Right atrium auricular region (tissue), 2 donors: ENCODE measurements around a stretch of chr22.

GRCh38 chr22:19579770-19580480 lies 55.7 kb upstream of the CLDN5 start:
- PRO-cap, result unidirectional peak, minus-strand start at chr22:19579998; unidirectional peak, minus-strand start at chr22:19580041
- RAMPAGE, long total RNA, 2 experiments, result no peak in any of the 2 experiments

GRCh38 chr22:19599725-19600222 lies 75.6 kb upstream of the CLDN5 start:
- PRO-cap, result no peak
- RAMPAGE, long total RNA, 2 experiments, result no peak in any of the 2 experiments

- PRO-cap, result no peak
- RAMPAGE, long total RNA, 2 experiments, result no peak in any of the 2 experiments
Observed at GRCh38 chr22:19641243-19641965, 72.9 kb upstream of the SEPTIN5 start.

- PRO-cap, result no peak
- RAMPAGE, long total RNA, 2 experiments, result no peak in any of the 2 experiments
Observed at GRCh38 chr22:19722165-19722574, 1.2 kb upstream of the GP1BB start.

DNA sequence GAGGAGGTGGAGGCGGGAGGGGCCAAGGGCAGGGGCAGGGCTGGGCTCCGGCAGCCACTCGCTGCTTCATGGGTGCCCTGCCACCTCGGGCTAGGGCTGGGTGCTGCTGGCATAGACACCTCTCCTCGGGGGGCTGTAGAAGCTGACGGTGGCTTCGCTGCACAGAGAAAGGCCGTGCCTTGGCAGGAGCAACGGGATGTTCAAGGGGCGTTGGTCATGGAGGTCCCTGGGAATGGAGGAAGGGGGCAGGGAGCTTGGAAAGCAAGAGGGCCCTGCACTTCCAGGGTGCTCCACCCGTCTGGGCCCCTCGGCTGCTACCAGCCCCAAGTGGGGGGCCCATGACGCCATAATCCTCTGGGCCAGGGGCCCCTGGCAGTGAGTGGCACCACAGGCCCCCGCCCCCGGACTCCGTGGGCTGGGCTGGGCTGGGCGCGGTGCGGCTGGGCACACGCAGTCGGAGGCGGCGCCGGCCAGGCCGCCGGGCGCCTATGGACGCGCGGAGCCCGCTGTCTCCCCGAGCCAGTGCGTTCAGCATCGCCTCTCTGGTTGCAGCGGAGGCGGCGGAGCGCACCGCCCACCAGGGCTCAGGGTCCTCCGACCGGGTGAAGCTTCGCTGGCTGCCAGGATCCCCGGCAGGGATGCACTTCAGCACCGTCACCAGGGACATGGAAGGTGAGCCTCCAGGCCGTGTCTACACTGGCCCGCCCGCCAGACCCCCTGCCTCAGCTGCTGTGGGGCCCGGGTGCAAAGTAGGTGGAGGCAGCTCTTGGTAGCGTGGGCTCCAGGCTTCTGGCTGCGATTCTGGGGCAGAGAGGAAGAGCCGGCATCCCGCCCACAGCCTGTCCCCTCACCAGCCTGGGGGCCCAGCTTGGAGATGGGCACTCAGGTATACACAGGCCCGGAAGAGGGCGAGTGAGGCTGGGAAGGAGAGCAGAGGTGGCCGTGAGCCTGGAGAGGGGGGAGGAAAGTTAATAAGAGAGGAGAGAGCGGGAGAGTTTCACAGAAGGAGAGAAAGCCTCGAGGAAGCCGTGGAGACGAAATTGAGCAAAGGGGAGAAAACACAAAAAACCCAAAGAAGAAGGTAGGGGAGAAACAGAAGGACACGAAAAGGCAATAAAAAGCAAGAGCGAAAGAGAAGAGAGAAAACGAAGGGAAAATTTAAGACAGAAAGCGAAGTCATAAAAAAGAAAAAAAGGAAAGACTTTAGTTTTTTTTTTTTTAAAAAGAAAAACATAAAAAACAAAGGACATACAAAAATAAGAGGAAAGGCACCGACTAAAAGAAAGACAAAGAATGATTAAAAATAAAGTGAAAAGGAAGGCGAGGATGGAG lies 1.1 kb upstream of the TBX1 start:
- PRO-cap, result no peak
- RAMPAGE, long total RNA, 2 experiments, result no peak in any of the 2 experiments

DNA sequence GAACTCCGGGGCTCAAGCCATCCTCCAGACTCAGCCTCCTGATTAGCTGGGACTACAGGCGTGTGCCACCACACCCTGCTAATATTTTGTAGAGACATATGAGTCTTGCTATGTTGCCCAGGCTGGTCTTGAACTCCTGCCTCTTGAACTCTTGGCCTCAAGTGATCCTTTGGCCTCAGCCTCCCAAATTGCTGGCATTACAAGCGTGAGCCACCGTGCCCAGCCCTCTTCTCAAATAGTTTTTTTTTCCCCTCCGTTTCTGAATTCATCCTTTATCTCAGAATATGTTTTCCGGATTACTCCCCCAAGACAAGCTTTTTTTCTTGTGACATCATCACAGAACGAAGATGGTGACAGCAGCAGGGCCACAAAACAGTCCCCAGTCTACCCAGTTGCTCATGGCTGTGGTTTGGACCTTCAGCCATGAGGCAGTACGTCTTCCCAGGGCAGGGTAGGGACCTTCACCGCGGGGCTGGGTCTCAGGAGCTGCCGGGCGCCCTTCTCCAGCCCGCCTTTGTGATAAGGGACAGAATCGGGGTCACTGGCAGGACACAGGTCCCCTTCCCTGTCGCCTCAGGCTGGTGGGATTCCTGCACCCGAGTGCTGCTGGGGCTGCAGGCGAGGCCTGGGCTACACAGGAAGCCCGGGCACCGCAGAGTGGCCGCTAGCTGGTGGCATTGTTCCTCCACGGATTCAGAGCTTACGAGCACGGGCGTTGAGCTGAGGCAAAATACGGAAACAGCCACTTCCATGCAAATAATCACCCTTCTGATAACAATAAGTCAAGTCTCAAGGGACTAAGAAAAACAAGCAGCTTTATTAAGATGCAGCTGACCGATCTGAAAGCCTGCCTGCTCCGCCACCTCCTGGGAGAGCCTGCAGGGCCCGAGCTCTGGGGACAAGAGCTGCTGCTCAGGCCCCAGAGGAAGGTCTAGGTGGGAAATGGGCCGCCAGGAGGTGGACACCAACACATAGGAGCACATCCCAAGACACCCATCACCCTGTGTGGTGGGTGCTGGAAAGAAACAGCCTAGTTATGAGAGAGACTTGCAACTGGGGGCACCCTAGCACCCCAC lies 12.2 kb downstream of the TBX1 start:
- PRO-cap, result no peak
- RAMPAGE, long total RNA, 2 experiments, result no peak in any of the 2 experiments

- PRO-cap, result no peak
- RAMPAGE, long total RNA, 2 experiments, result no peak in any of the 2 experiments
Observed at GRCh38 chr22:19780305-19780711, 19.7 kb downstream of the TBX1 start.

GRCh38 chr22:19855722-19856468 lies 1.2 kb upstream of the GNB1L start:
- PRO-cap, result bidirectional peak, plus-strand start at chr22:19855947, minus-strand start at chr22:19855832
- RAMPAGE, long total RNA, 2 experiments, result no peak in any of the 2 experiments

- PRO-cap, result no peak
- RAMPAGE, long total RNA, 2 experiments, result no peak in any of the 2 experiments
Observed at GRCh38 chr22:19937250-19938038, 4.1 kb upstream of the COMT start.

DNA sequence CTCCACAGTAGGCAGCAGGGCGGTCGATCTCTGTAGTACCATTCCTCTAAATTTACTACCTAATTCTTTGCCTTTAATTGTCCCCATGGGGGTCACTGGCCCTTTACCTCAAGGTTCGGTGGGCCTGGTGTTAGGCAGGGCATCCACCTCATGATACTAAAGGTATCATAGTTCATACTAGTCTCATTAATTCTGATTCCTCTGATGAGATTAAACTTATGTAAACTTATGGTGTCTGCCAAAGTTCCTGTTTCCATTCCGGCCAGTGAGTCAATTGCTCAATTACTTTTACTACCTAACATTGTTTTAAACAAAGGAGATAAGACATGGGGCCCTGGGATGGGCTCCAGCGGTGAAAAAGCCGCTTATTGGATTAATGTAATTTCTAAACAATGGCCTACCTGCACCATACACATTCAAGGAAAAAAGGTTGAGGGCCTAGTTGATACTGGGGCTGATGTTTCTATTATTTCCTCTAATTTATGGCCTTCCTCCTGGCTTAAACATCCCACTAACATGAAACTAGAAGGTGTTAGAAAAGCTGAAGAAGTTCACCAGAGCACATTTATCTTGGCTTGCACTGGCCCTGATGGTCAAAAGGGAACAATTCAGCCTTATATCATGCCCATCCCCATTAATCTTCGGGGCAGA lies 3.4 kb upstream of the COMT start:
- PRO-cap, result no peak
- RAMPAGE, long total RNA, 2 experiments, result no peak in any of the 2 experiments

DNA sequence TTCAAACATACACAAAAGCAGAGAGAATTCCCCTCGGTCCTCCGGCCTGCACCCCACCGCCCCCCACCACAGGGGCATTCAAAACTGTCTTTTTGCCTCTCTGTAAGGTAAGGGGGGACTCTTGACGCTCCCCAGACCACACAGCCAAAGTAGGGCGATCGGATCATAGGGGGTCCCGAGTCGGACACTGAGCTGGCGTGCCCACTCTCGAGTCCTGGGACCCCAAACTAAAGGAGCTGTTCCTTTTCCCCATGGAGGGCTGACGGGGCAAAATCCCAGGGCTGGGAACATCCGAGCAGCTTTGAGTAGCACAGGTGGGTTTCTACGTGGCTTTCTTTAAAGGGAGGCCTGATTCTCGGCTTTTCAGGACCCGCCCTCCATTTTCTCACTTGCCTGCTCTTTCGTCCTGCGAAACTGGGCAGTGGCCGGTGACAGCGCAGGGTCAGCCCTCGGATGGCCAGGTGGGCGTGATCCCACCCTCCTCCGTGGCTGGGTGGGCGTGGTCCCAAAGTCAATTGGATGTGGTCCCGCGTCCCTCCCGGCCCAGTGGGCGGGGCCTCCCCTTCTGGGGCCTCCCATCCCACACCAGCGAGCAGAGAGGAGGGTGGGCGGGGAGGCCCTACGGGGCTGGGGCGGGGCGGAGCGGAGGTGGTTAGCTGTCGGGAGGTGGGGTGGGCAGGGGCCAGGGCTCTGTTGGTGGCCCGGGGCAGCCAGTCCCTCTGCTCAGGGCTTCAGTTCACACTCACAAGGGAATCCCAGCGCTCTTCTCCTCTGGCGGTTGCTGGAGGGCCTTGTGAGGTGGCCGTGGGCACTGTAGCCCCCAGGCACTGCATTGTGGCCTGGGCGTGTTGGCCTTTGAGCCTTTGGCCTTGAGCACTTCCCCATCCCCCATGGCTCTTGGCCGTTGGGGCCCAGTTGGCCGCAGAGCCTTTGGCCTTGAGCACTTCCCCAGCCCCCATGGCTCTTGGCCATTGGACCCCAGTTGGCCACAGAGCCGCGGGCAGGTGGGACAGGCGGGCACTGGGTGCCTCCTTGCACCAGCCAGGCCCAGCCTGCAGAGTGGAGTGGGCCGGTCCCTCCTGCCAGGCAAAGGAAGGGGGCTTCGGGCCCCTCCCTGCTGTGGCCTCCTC lies 17.7 kb upstream of the TXNRD2 start:
- PRO-cap, result unidirectional peak, minus-strand start at position 416 of the sequence
- RAMPAGE, long total RNA, 2 experiments, result no peak in any of the 2 experiments

GRCh38 chr22:19960655-19961987 lies 19.5 kb upstream of the TXNRD2 start:
- PRO-cap, result no peak
- RAMPAGE, long total RNA, 2 experiments, result no peak in any of the 2 experiments

DNA sequence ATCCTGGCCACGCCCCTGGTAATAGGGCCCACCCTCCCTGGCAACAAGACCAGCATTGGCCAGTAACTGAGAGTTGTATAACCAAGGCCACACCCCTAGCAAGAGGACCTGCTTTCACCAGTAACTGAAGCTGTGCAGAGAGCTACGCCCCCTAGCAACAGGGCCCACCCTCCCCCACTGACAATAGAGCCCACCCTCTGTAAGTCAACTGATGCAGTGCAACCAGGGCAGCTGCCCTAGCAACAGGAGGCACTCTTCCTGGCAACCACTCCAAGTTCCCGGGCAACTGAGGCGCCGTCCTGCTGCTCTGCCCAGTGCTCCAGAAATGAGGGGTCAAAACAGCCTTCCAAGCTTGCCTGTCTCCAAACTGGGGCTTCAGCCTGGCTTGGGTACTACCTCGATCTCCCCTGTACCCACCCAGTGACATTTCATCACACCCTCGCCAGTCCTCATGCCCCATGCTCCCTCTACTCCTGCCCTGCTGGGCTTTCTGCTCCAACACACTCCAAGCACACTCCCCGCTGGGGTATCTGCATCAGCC lies 33.0 kb upstream of the TXNRD2 start:
- PRO-cap, result no peak
- RAMPAGE, long total RNA, 2 experiments, result no peak in any of the 2 experiments

DNA sequence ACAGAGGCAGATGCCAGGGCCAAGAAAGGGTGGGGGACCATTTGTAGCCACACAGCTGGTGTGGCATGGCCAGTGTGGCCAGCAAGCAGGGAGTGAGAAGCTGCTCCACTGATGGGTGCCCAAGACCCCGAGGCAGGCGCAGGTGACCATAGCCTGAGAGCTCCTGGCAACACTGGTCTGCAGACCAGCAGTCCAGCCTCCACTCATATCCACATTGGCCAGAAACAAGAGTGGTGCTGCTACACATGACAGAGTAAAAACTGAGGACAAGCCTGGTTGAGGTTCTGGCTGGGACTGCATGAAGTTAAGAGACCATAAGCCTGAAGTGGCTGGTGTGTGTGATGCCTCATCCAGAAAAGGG lies 25.4 kb downstream of the ARVCF start:
- PRO-cap, result no peak
- RAMPAGE, long total RNA, 2 experiments, result no peak in any of the 2 experiments

DNA sequence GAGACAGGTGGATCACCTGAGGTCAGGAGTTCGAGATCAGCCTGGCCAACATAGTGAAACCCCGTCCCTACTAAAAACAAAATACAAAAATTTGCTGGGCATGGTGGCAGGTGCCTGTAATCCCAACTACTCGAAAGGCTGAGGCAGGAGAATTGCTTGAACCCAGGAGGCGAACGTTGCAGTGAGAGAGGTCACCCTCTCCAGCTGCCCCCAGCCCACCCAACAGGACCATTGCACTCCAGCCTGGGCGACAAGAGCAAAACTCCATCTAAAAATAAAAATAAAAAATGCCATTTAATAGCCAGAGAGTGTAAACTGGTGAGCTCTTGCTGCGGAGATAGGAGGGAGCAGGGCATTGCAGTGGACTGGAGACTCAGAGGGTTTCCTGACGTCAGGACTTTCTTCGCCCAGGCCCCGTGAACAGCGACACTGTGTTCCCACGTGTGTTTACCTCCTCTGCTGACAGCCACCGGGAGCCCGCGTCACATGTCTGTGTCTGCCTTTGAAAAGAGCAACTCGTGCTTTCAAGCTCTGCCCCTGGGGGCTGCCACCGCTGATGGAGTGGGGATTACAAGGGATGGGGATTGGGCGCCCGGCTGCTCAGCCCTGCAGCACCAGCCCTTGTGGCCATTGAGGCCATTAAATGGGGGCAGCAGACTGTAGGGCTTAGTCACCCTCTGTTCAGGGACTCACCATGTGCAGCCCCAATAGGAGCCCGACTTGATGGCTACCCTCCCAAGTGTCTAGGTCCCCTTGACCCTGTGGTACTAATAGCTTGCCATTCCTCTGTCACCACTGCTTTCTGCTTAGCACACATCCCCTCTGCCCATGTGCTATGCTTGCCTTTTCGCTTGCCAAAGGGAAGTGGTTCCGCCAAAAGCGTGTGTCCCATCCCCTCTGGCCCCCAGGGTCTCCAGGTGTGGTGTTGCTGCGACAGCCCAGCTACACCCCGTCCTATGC lies 3.3 kb downstream of the TANGO2 start:
- PRO-cap, result bidirectional peak, plus-strand start at position 485 of the sequence, minus-strand start at position 367 of the sequence
- RAMPAGE, long total RNA, 2 experiments, result no peak in any of the 2 experiments

- PRO-cap, result no peak
- RAMPAGE, long total RNA, 2 experiments, result no peak in any of the 2 experiments
Observed at GRCh38 chr22:20062909-20063378, 17.1 kb upstream of the DGCR8 start.

GRCh38 chr22:20080913-20081981 lies 1.2 kb downstream of the DGCR8 start:
- PRO-cap, result no peak
- RAMPAGE, long total RNA, 2 experiments, result no peak in any of the 2 experiments

DNA sequence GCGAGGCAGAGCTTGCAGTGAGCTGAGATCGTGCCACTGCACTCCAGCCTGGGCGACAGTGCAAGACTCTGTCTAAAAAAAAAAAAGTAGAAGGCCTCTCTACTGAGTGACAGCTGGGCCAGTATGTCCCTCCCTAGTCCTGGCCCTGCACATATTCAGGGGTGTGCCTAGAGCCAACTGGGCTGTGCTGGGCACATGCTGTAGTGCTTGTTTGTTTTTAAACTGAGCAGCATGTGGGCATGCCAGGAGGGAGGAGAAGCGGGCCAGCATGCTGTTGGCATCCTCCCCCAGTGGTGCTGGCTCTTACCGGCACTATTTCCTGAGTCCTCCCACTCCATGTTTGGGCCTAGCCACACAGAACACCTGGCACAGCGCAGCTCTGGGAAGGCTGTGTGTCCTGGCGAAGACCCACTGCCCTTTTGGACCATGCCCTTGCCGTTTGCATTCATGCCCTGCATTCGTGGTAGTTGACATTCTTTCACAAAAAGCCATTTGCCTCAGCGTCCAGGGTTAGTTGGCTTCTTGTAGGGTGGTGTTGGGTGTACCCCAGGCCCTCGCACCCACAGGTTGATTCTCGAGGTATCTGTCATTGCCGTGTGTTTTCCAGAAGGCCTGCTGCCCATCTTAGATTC lies 13.4 kb downstream of the DGCR8 start:
- PRO-cap, result no peak
- RAMPAGE, long total RNA, 2 experiments, result no peak in any of the 2 experiments

- PRO-cap, result no peak
- RAMPAGE, long total RNA, 2 experiments, result no peak in any of the 2 experiments
Observed at GRCh38 chr22:20127674-20128613, 3.7 kb upstream of the ZDHHC8 start.

- PRO-cap, result no peak
- RAMPAGE, long total RNA, 2 experiments, result no peak in any of the 2 experiments
Observed at GRCh38 chr22:20159911-20160627, 9.2 kb upstream of the CCDC188 start.